HT-29 (cell line): ENCODE measurements around a stretch of chr17.

- RAMPAGE, long total RNA, result no peak
Measured at GRCh38 chr17:79793034-79794182, 3.5 kb downstream of the CBX8 start.

- RAMPAGE, long total RNA, result no peak
Measured at GRCh38 chr17:79810604-79811366, 13.9 kb upstream of the CBX8 start.

DNA sequence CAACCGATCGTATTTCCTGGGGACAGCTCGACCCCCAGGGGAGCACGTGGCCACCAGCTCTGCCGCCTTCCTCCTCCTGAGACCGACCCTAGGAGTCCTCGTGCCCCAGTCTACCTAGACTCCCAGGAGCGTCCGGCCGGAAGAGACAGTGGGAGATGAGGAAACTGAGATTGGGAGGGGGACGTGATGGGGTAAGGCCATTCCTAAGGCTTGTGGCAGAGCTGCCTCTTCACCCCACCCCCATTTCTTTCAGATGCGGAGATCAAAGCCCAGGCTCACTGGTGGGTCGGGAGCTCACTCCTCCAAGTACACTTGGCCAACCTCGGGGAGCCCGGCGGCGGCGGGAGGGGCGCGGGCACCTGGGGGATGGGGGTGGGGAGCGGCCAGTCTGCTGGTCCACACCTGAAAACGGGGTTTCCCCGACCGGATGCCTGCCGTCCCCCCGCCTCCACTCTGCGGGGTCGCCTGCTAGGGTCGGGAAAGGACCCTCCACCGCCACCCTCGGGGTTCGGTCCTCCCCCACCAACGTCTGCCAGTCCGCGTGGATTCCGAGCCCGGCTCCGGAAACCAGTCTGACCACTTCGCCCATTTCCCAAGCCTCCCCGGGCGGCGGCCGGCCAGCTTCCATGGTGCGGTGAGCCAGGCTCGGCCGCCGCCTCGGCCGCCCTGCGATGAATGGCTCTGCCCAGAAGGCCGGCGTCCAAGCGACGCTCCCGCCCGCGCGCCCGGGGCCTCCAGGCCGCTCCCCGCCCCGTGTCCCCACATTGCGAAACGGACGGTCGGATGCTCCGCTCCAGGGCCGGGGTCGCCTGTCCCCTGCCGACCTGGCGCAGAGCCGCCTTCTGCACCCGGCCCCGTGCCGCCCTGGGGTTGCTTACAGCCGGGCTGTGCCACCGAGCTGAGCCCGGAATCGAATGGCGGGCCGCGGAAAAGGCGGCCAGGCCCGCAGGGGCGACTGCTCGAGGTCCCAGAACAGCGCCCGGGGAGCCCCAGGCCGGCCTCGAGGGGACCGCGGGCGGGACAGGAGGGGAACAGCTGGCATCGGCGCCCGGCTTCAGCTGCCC lies 18.0 kb upstream of the CBX8 start:
- RAMPAGE, long total RNA, result no peak

DNA sequence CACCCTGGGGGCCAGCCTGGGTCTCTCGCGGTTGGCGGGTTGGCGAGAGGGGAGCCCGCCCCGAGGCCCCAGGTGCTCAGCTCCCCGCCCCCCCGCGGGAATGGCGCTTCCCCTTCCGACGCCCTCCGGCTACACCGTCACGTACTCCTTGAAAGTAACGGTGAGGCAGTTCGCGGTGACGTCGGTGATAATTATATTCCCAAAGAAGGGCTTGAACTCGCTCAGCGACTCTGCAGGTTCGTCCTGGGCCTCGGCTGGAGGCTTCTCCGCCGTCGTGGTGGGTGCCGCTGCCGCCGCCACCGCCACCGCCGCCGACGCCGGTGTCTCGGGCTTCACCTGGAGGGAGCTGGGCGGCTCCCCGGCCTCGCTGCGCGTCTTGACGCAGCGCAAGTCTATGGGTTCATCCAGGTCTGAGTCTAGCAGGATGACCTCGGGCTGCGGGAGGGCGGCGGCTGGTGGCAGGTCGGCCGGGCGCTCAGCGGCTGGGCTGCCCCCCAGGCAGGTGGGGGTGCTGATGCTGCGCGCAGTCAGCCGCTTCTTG lies 5.3 kb downstream of the CBX4 start:
- RAMPAGE, long total RNA, result no peak

GRCh38 chr17:79837223-79837883 lies 1.9 kb downstream of the CBX4 start:
- RAMPAGE, long total RNA, result no peak

DNA sequence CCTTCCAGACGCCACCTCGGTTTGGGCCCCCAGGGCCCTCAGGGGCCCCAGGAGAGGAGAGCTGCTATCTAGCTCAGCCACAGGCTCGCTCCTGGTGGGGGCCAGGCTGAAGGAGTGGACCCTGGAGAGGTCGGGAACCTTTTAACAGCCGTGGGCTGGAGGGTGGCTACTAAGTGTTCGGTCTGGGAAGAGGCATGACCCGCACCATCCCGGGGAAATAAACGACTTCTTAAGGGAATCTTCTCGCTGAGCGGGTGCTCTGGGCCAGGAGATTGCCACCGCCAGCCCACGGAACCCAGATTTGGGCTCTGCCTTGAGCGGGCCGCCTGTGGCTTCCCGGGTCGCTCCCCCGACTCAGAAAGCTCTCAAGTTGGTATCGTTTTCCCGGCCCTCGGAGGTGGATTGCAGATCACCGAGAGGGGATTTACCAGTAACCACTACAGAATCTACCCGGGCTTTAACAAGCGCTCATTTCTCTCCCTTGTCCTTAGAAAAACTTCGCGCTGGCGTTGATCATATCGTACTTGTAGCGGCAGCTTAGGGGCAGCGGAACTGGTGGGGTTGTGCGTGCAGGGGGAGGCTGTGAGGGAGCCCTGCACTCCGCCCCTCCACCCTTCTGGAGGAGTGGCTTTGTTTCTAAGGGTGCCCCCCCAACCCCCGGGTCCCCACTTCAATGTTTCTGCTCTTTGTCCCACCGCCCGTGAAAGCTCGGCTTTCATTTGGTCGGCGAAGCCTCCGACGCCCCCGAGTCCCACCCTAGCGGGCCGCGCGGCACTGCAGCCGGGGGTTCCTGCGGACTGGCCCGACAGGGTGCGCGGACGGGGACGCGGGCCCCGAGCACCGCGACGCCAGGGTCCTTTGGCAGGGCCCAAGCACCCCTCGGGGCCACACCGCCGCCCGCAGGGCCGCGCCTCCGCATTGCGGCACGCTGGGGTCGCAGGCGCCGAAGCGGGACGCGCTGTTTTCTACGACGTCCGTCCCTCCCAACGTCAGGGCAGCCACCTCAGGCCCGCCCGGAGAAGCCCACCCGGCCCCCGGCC lies 3.6 kb upstream of the CBX4 start:
- RAMPAGE, long total RNA, result no peak

- RAMPAGE, long total RNA, result no peak
Measured at GRCh38 chr17:79949658-79949882, 86.1 kb downstream of the TBC1D16 start.

- RAMPAGE, long total RNA, result no peak
Measured at GRCh38 chr17:79985837-79986593, 49.7 kb downstream of the TBC1D16 start.

DNA sequence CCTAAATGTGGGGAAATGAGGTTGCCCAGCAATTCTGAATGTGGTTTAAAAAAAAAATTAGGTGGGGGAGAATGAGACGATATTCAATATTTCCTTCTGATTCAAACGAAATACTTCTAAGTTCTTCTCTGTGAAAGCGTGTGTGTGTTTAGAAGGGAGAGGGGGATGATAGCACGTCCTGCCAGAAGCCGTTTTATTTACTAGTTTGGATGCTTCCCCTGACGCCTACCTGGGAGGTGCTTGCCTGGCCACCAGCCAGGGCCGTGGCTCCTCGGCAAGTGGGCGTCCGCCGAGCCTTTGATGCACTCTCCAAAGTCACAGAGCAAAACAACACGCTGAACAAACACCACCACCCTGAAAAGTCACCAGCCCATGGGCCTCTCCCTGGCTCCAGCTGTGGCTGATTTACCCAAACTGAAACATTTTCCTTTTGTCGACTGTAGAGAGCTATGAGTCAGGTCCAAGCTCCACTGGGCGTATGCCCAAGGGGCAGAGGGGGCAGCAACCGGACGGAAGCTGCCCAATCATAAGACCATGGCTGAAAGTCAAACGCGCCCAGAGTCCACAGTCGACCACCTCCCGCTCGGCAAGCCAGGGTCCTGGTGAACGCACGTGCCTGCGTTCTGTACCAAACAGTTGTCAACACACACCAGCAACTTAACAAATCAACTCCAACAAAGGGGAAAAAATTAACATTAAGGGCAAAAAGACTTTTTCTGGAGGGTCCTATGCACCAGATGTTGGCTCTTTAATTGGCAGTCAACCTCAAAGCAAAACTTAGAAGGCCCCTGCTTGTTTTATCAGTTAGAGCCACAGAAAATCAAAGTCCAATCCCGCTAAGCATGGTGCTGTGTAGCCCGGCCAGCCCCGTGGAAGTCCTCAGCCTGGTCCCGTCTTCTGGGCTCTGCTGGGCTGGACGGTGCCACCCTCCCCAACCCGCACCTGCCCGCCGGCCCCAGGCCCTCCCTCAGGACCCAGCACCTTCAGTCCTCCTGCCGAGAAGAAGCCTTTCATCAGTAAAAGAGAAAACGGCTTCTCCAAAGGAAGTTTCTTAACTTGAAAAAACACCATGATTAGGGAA lies 47.4 kb downstream of the TBC1D16 start:
- RAMPAGE, long total RNA, result no peak

- RAMPAGE, long total RNA, result no peak
Measured at GRCh38 chr17:80027972-80028377, 7.7 kb downstream of the TBC1D16 start.

- RAMPAGE, long total RNA, result no peak
Measured at GRCh38 chr17:80145326-80145705, 1.6 kb downstream of the EIF4A3 start.

DNA sequence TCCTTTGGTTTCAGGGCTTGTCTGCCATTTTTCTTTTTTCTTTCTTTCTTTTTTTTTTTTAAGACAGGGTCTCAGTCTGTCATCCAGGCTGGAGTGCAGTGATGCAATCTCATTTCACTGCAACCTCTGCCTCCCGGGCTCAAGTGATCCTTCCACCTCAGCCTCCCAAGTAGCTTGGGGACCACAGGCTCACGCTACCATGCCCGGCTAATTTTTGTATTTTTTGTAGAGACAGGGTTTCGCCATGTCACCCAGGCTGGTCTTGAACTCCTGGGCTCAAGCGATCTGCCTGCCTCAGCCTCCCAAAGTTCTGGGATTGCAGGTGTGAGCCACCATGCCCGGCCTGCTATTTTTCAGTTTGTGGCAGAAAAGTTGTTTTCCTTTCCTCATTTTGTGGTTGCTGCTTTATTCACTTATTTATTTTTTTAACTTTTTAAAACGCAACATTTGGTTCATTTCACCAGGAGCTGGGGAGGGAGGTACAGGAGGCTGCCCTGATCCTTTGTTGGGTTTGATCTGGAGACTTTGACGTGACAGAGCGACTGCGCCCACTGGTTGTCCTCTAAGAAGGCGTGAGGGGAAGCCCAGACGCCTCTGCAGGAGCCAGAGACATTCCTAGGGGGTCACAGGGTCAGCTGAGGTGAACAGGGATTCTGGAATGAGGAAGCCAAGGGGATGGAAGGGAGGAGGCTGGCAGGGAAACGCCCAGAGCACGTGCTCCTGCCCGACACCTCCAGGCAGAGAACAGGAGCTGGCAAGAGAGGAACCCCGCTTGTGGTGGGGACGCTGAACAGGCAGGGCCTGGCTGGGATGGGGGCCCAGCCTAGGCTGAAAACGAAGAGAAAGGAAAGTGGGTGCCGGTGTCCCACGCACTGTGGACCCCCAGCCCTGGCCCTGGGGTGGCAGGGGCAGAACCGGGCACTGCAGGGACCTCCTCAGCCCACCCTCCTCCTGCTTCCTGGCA lies 5.4 kb downstream of the CARD14 start:
- RAMPAGE, long total RNA, result no peak

GRCh38 chr17:80279780-80280447 lies 19.3 kb downstream of the RNF213 start:
- RAMPAGE, long total RNA, result no peak

DNA sequence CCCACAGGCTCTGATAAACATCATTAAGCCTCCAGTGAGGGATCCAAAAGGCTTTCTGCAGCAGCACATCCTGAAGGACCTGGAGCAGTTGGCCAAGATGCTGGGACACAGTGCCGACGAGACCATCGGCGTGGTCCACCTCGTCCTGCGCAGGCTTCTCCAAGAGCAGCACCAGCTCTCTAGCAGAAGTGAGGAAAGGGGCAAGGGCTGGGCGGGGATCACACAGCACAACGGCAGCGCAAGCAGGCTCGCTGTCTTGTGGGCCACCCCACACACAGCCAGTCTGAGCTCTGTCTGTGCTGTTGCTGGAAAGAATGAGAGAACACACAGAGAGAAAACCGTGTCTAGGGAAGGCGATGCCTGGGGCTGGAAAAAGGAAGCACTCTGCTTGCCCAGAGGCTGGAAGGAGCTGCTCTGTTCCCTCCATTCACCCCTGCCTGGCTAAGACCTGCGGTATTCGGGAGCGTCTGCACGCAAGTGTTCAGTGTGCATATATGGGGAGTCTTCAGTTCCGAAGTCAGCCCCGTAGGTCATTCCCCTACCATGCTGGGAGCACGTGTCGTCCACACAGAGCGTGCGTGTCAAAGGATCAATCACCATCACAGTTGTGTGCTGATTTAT lies 33.3 kb upstream of the ENDOV start:
- RAMPAGE, long total RNA, result no peak

- RAMPAGE, long total RNA, result no peak
Measured at GRCh38 chr17:80384643-80385232, 30.2 kb upstream of the ENDOV start.

DNA sequence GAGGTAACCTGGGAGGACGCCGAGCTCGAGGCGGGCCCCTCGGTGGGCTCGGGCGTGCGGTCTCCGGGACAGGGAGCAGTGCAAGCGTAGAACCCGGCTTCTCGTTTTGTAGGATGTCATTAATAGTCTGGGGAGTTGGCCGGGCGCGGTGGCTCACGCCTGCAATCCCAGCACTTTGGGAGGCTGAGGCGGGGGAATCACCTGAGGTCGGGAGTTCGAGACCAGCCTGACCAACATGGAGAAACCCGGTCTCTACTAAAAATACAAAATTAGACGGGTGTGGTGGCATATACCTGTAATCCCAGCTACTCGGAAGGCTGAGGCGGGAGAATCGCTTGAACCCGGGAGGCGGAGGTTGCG lies 832 bp downstream of the ENDOV start:
- RAMPAGE, long total RNA, result no peak

DNA sequence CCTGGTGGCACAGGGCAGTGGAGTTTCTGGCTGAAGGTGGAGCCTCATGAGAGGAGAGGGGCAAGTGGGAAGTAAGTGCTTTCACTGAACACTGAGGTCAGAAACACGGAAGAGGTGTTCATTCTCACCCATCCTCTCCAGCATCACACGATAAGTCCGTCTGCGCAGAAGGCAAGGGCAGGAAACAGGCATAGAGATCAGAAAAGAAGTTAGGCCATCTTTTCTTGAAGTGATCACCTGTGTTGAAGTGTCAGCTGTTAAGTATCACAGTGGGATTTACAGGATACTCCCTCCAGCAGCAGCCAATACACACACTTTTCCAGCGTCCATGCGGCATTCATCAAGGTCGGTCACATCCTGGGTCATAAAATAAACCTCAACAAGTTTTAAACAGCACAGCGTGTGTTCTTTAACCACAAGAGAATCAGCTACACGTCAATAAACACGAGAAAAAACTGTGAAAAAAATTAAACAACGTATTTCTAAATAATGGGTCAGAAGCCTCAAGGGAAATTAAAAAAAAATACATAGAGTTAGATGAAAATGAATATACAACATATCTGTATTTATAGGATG lies 194.7 kb downstream of the RPTOR start:
- RAMPAGE, long total RNA, result no peak

- RAMPAGE, long total RNA, result no peak
Measured at GRCh38 chr17:80836072-80836833, 155.4 kb upstream of the CHMP6 start.

DNA sequence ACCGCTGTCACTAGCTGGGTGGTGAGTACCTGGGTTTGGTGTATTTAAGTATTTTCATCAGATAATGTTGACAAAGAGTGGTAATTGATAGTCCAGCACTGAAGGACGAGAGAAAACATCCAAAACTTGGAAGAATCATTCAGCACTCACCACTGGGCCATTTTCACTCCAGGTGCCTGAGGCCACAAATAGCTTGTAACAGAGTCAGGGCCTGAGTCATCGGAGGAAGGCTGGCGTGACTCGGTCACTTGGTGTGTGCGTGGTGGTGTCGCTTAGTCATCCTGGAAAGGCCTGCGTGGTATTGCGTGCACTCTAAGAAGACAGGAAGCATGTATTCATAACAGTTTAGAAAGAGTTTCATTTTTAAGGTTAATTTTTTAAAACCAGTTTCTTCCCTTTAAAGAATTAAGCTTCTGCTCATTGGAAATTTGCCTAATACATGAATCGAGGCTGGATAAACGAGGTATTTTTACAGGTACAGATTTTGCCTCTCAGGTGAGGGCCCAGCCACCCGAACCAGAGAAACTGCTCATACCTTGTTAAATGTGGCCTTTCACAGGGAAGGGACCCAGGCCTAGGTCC lies 135.1 kb upstream of the CHMP6 start:
- RAMPAGE, long total RNA, result no peak

DNA sequence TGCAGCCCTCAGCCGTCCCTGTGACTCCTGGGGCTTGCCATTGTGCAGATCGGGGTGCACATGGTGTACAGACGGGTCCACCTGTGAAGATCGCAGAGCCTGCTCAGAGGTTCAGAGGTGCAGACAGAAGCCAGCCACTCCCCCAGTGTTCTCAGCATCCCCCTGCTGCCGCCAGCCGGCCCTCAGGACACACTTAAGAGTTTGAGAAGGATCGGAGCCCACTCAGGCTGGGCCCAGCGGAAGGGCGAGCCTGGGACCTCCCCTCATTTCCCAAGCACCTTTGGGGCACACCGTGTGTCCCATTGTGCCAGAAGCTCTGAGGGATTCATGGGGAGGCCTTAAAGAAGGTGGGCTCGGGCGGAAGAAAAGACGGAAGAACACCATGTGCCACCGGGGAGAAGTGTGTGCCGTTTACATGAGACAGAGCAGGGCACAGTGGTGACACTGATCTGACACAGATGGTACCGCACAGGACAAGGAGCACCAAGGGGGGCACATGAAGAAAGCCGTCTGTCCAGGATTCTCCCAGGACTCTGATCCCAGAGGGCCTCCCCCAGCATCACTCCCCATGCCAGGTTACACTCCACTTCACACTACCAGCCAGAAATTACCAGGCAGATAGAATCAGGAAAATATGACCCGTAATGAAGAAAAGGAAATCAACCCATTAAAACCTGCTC lies 128.8 kb upstream of the CHMP6 start:
- RAMPAGE, long total RNA, result no peak